A549 (cell line): ENCODE measurements around the genes COL23A1 and HNRNPH1.

- PRO-cap, result no peak
CAGE:
- cytosol, long polyA plus RNA, result no peak
- long polyA plus RNA, result no peak
- nucleus, long polyA plus RNA, result no peak
These were observed 3.5 kb downstream of the PHYKPL start for GRCh38 chr5:178228590-178229956.

DNA sequence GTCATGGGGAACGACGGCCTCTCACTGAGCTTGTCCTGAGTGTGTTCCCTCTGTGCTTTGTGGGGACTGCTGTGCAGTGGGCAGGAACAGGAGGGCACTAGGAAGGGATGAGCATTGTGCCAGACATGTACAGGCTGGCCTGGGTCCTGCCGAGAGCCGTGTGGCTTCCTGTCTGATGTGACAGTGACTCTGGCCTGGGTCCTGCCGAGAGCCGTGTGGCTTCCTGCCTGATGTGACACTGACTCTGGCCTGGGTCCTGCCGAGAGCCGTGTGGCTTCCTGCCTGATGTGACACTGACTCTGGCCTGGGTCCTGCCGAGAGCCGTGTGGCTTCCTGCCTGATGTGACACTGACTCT, 6.7 kb upstream of the PHYKPL start:
- PRO-cap, result no peak
CAGE:
- cytosol, long polyA plus RNA, result no peak
- long polyA plus RNA, result no peak
- nucleus, long polyA plus RNA, result no peak

DNA sequence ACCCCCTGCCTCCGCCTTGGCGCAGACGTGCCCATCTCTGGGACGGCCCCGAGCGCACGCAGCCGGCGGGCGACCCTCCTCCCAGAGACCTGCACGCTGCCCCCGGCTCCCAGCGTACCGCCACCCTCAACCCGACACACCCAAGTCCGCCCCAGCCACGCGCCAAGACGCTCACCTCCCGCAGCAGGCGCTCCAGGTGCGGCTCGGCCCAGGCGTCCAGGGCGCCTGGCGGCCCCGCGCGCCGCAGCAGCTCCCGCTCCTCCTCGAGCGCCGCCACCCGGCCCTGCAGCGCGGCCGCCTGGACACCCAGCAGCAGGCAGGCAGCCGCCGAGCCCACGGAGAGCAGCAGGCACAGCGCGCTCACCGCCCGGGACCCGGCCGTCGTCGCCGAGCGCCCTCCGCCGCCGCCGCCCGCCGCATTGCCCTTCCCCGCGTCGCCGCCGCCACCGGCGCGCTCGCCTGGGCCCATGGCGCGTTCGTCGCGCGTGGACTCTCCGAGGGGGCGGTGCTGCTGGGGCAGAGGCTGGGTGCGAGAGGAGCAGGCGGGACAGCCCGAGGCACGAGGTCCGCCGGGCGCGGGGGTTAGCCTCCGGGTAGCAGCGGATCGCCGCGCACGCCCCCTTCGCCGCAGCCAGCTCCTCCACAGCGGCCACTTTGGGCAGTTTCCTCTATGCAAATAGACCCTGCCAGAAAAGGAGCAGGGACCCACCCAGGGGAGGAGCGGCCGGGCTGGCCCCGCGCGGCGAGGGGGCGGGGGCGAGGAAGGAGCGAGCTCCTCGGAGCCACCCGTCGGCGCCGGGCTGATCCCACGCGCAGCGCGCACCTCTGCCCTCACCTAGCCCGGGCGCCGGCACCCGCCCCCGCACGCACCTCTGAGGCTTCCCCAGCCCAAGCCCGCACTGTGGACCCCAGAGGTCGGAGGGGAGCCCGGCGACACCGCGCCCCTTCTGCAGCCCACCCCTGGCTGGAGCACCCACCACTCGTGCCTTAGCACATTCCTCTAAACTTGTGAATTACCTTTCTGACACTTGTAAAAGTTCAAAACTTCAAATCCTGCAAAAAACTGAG, at the start of gene COL23A1:
Gene COL23A1, minus strand, starts transcription at position 665 of the 1,068 bp plus-strand sequence.
- PRO-cap, result no peak
CAGE:
- cytosol, long polyA plus RNA, result no peak
- long polyA plus RNA, result no peak
- nucleus, long polyA plus RNA, result no peak

- PRO-cap, result no peak
CAGE:
- cytosol, long polyA plus RNA, result no peak
- long polyA plus RNA, result no peak
- nucleus, long polyA plus RNA, result no peak
These were observed 53.1 kb downstream of the ZNF354C start for GRCh38 chr5:179113133-179113743.

GRCh38 chr5:179175111-179175890, 115.1 kb downstream of the ZNF354C start:
- PRO-cap, result no peak
CAGE:
- cytosol, long polyA plus RNA, result no peak
- long polyA plus RNA, result no peak
- nucleus, long polyA plus RNA, result no peak

DNA sequence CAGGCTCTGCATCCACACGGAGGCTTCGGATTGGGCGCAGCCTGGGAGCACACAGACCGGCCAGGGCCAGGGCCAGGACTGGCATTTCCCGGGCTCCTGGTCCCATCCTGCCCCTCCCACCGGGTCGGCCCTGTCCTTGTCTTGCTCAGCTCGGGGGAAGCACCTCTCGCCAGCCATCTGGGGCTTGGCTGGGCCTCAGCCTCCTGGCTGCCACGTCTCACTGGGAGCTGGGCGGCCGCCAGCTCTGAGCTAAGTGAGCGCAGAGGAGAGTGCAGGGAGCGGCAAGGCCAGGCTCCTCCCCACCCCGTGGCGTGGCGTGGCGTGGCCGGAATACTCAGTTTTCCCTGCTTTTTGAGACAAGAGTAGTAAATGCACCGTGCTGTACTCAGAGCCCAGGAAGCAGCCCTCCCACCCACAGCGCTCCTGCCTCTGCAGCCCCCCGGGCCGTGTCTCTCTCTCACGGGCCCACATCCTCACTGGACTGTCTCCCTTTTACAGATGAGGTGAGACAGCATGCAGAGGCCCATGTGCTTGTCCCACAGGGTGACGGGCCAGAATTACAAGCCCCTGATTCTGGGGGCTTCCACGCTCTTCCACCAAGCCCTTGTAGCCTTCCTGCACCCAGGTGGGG, 31.0 kb downstream of the ADAMTS2 start:
- PRO-cap, result no peak
CAGE:
- cytosol, long polyA plus RNA, result no peak
- long polyA plus RNA, result no peak
- nucleus, long polyA plus RNA, result no peak

- PRO-cap, result no peak
CAGE:
- cytosol, long polyA plus RNA, result no peak
- long polyA plus RNA, result no peak
- nucleus, long polyA plus RNA, result no peak
These were observed 30.4 kb downstream of the ADAMTS2 start for GRCh38 chr5:179314746-179315419.

DNA sequence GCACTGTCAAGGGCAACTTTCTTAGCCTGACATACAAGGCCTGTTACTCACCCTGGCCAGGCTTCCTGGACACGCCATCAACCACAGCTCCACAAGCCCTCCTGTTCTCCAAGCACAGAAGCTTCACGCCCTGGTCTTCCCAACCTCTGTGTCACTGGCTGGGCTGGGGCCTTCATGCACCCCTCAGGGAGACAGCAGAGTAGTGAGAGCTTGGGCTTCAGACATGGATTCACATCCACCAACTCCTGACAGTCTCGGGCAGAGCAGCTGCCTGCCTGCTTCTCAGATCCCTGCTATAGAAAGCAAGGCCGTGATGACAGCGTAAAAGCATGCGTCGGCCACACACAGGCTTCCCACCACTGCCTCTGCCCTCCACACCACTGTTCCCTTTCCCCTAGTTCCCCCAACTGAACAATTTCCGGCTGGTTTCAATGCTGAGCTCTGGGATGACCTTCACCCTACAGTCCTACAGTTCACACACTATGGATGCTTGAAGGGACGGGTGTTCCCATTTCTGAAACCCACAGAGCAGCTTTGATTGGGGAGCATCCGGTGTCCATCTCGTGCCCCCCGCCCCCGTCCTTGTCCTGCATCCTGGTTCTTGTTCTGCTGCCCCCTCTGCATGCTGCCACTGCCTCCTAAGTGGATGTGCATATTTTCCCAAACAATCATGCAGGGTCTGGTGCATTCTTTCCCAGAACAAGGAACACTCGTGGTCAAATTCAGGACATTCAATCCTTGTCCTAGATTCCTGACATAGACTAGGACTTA, 33.4 kb upstream of the ADAMTS2 start:
- PRO-cap, result no peak
CAGE:
- cytosol, long polyA plus RNA, result no peak
- long polyA plus RNA, result no peak
- nucleus, long polyA plus RNA, result no peak

GRCh38 chr5:179379256-179379524, 33.9 kb upstream of the ADAMTS2 start:
- PRO-cap, result no peak
CAGE:
- cytosol, long polyA plus RNA, result no peak
- long polyA plus RNA, result no peak
- nucleus, long polyA plus RNA, result no peak

GRCh38 chr5:179550707-179551507, 553 bp downstream of the RUFY1 start:
- PRO-cap, result bidirectional peak, plus-strand start at chr5:179550882, minus-strand start at chr5:179550802
CAGE:
- cytosol, long polyA plus RNA, result start-site peak on the plus strand at chr5:179550830-179550855, 70 and 118 reads in 2 replicates
- long polyA plus RNA, result start-site peak on the plus strand at chr5:179550826-179550857, 149 and 92 reads in 2 replicates
- nucleus, long polyA plus RNA, result no peak

DNA sequence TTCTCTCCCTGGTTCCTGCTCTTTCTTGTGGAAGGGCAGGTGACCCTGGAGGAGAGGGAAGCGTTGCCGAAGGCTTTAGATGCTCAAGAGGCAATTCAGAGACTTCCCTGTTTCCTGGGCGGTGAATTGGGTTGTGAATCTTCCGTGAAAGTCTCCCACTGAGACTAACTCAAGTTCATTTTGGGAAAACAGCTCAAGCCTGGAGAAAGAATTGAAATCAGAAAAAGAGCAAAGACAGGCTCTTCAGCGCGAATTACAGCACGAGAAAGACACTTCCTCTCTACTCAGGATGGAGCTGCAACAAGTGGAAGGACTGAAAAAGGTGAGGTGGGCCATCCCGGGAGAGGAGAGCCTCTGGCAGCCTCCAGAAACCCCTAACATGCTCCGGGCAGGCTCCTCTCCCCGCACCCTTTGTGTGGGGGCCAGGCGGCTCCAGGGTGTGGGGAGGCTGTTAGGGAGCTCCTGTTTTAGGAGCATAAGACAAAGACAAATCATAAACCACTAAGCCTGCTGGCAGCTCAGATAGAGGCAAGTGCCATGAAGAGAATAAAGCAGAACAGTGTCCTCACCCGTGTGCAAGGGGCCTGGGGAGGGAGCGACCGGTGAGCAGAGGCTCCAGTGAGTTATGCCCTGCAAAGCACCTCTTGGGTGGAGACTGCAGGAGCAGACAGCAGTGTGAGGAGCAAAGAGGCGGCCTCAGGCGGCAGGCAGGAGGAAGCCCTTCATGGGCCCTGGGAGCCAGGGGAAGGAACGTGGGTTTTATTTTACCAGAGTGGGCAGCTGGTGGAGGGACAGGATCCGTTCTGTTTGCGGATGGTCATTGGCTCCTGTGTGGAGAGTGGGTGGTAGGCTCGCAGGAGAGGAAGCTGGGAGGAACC, 24.7 kb downstream of the HNRNPH1 start:
- PRO-cap, result no peak
CAGE:
- cytosol, long polyA plus RNA, result no peak
- long polyA plus RNA, result no peak
- nucleus, long polyA plus RNA, result no peak

DNA sequence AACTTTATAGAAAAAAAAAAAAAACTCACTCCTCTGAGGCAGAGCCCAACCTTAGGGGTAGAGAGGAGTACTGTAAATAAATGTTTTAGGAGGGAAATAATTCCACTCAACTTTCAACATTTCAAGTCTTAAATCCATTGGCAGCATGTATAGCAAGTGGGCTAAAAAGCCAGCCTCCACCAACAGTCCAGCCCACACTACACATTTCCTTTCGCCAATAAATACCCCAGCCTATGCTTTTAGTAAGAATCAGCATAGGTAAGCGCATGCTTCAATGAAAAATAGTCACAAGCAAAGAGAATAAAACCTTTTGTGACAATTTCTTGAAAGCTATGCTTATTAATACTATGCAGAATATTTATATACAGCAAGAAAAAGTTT, 5.0 kb downstream of the HNRNPH1 start:
- PRO-cap, result no peak
CAGE:
- cytosol, long polyA plus RNA, result no peak
- long polyA plus RNA, result no peak
- nucleus, long polyA plus RNA, result no peak

GRCh38 chr5:179623541-179624091, at the start of gene HNRNPH1:
HNRNPH1 (minus strand) TSS chr5:179623671.
- PRO-cap, result bidirectional peak, plus-strand start at chr5:179623998, minus-strand start at chr5:179623669
CAGE:
- cytosol, long polyA plus RNA, result start-site peak on the minus strand at chr5:179623665-179623689, 159 and 201 reads in 2 replicates
- long polyA plus RNA, result start-site peak on the minus strand at chr5:179623636-179623694, 482 and 301 reads in 2 replicates
- nucleus, long polyA plus RNA, result start-site peak on the minus strand at chr5:179623665-179623674, 246 and 370 reads in 2 replicates

GRCh38 chr5:179634672-179634927, 11.1 kb upstream of the HNRNPH1 start:
- PRO-cap, result no peak
CAGE:
- cytosol, long polyA plus RNA, result no peak
- long polyA plus RNA, result no peak
- nucleus, long polyA plus RNA, result no peak

GRCh38 chr5:179705900-179706502, 7.2 kb downstream of the CANX start:
- PRO-cap, result no peak
CAGE:
- cytosol, long polyA plus RNA, result no peak
- long polyA plus RNA, result no peak
- nucleus, long polyA plus RNA, result no peak

DNA sequence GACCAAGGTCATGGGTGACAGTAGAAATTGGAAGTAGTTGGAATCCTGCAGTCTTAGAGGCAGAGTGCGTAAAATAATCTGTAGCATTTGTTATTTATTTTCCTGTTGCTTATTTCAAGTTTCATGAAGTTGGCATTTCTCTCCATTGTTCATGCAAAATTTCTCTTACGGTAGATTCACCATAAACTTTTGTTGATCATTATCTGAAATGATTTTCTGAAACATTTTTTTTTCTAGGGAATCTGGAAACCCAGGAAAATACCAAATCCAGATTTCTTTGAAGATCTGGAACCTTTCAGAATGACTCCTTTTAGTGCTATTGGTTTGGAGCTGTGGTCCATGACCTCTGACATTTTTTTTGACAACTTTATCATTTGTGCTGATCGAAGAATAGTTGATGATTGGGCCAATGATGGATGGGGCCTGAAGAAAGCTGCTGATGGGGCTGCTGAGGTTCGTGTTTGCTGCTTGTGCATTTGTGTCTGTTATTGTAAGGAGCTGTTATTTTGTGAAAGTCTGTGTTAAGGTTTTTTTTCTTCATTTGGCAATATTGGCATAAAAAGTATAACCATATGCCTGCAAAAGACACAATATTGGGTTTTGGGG, 10.0 kb upstream of the MAML1 start:
- PRO-cap, result no peak
CAGE:
- cytosol, long polyA plus RNA, result no peak
- long polyA plus RNA, result no peak
- nucleus, long polyA plus RNA, result no peak

DNA sequence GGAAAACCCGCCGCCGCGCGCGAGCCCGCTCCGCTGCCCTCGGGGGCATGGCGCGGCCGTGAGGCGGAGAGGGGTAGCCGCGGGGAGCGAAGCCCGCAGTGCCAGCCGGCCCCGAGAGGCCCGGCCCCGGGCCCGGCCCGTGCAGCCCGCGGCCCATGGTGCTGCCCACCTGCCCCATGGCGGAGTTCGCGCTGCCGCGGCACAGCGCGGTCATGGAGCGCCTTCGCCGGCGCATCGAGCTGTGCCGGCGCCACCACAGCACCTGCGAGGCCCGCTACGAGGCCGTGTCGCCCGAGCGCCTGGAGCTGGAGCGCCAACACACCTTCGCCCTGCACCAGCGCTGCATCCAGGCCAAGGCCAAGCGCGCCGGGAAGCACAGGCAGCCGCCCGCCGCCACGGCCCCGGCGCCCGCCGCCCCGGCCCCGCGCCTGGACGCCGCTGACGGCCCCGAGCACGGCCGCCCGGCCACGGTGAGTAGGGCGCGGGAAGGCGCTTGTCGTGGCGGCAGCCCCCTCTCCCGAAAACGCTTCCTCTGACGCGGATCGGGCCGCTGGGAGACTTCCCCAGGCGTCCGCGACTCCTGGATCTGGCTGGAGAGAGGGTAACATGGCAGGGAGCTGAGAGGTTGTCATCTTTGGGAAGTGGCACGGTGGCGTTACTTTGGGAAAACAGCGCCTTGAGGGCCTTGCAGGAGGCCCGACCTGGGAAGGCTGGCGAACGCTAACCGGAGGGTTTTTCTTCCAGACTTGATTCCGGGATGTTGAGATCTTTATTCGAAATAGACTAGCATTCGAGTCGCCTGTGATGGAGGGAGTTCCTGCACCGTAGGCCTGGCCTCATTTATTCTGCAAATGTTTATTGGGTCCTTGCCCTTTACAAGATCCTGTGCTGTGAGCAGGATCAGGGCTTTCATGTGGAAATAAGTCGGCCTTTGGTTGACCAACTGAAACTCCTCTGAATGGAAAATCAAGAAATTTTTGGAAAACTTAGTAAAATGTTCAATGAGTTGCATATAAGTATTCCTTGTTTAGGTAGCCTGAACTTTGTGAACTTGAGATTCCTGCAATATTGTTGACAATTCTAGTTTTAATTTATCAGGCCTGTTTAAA, 690 bp downstream of the MAML1 start:
- PRO-cap, result no peak
CAGE:
- cytosol, long polyA plus RNA, result no peak
- long polyA plus RNA, result no peak
- nucleus, long polyA plus RNA, result no peak

GRCh38 chr5:179816537-179817711, 3.8 kb upstream of the SQSTM1 start:
- PRO-cap, result no peak
CAGE:
- cytosol, long polyA plus RNA, result no peak
- long polyA plus RNA, result no peak
- nucleus, long polyA plus RNA, result no peak

DNA sequence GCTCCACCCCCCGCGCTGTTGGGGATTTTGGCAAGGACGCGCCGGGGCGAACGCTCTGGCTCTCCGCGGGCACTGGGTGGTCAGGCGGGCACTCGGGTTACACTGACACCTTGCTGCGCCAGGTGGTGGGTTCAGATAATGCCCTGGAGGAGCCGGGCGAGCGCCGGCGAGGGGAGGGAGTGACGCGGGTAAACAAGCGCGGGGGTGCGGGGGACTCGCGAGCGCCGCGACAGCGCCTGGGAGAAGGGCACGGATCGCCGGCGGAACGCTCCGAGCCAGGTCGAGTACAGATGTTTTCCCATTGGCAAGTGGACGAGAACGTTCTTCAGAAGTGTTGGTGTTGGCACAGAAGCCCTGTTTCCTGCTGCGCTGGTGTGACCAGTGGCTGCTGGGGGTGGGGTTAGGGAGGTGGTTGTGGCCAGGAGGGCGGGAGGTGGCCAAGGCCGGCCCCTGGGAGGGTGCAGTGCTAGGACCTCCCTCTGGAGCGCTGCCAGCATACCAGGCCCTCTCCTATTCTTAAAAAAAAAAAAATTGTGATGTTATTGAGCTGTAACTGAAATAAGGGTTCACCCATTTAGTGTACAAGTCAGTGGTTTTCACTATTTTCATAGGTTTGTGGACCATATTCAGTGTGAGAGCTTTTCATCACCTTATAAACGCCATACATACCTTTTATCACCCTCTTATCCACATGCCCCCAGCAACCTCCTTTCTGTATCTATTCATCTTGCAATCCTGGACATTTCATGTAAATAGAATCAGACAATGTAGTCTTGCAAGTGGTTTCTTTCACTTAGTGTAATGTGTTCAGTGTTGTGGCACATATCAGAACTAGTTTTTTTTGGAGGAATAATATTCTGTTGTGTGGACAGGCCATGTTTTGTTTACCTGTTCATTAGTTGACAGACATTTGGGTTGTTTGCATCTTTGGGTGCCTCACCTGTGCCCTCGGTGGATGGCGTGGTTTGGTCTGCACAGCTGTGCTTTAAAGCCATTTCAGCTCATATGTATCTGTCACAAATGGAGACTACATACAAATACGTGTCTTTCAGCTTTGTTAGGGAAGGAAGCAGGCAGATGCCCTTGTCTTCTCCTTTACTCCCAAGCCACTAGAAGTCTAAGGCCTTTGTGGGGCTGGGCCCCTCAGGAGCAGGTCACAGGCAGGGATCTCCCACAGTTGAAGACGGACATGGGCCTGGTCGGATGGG, 1.1 kb downstream of the SQSTM1 start:
- PRO-cap, result unidirectional peak, minus-strand start at position 383 of the sequence
CAGE:
- cytosol, long polyA plus RNA, result no peak
- long polyA plus RNA, result no peak
- nucleus, long polyA plus RNA, result no peak

GRCh38 chr5:179827511-179828452, 7.1 kb downstream of the SQSTM1 start:
- PRO-cap, result no peak
CAGE:
- cytosol, long polyA plus RNA, result no peak
- long polyA plus RNA, result no peak
- nucleus, long polyA plus RNA, result no peak